ENCODE data around the gene MIEF1.

DNA sequence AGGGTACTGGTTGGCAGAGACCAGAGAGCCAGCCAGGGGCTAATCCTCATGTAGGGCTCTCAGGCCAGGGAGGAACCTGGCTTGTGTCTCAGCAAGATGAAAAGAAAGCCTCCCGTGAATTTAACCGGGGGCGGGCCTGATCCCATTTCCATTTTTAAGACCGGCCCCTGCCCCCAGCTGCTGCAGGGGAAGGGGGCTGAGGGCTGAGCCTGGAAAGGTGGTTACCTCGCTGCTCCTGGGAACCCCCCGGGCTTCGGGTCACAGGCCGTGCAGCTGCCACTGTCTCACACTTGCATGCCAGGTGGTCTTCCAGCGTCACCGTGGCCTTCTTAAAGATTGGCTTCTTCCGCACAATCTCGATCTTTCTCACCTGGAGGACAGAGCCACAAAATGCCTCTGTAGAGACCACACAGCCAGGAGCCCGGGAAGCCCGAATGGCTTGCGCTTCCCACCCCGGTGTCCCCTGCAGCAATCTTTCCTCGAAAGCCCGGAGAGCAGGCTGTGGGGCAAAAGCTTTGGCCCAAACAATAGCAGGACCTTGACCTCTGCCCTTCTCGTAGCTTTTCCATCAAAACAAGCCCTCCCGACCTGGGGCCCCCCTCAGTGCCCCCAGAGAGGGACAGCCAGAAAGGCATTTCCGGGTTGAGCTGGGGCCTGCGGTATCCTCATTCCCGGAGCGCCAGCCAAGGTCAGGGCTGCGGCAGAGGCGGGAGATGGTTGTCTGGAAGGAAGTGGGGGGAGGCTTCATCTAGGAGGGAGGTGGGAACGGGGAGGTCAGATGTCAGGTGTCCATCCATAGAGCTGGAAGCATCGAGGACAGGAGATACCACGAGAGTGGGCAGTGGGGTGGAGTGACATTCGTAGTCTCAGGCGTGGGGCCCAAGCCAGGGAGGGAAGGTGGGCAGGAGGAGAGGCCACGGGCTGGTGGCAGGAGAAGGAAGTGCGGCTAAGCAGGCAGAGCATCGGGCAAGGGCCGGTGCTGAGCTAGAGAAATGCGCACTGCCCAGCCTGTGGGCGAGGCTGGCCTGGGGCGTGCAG is 14.6 kb downstream of the PDGFB start:
- PRO-cap, result no peak

DNA sequence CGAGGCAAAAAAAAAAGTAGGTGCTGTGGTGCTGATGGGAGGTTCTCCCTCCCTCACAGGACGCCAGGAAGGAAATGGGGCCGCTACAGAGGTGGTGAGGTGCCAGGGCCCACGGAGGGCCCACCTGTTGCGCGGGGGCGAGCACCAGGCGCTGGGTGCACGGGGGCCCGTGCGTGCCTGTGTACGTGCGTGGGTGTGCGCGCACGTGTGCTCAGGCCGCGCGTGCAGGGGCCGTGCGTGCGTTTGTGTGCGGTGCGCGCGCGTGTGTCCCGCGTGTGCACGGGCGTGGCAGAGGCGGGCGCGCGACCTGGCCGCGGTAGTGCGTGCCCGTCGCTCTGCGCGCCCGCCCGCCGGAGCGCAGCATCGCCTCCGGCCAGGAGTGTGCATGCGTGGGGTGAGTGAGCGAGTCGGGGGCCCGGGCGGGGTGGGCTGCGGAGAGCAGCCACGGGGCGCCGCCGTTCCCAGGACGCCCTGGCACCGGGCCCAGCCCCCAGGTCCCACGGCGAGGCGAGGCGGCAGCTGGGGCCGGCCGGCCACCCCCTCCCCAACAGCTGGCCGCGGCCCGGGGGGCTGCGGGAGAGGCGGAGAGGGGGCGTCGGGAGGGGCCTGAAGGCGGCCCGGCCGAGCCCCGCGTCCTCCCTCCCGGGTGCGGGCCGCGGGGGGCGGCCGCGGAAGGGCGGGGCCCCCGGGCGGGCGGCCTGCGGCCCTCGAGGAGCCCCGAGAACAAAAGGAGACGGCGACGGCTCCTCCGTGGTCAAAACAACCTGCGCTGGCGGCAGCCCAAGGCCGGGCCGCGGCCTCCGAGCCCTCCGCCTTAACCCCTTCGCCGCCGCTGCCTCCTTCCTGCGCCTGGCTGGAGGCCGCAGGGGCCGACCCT is 2.6 kb downstream of the PDGFB start:
- PRO-cap, result no peak

DNA sequence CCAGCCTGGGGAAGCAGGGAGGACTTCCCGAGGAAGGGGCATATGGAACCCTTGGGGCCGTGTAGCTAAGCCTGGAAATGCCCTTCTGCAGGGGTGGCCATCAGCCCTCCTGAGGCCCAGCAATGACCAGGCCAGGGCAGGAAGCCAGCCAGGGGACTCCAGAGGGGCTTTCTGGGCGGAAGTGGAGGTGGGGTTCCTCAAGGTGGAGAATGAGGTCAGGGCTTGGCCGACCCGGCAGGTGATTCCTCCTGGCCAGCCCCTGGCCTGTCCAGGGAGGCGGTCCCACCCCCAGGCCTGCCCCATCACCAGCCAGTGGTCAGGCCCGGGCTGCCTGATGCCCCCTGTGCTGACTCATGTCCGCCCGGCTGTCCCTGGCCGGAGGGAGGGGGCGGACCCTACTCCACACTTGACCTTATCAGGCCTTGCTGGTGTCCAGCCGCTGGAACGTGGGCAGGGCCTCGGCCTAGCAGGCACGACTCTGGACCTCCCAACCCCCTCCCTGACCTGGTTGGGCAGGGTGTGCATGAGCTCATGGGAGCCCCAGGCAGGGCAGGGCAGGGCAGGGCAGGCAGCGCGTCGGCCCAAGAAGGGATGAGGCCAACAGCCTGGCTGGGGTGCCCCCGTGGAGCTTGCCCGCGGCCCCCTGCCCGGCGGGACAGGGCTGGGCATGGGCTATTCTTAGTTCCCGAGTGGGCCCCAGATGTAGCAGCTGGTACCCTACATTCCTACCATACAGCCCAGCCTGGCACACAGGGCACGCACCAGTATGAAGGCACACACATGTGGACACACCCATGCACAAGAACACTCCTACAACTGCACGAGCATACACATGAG is 35.9 kb downstream of the RPL3 start:
- PRO-cap, result no peak

DNA sequence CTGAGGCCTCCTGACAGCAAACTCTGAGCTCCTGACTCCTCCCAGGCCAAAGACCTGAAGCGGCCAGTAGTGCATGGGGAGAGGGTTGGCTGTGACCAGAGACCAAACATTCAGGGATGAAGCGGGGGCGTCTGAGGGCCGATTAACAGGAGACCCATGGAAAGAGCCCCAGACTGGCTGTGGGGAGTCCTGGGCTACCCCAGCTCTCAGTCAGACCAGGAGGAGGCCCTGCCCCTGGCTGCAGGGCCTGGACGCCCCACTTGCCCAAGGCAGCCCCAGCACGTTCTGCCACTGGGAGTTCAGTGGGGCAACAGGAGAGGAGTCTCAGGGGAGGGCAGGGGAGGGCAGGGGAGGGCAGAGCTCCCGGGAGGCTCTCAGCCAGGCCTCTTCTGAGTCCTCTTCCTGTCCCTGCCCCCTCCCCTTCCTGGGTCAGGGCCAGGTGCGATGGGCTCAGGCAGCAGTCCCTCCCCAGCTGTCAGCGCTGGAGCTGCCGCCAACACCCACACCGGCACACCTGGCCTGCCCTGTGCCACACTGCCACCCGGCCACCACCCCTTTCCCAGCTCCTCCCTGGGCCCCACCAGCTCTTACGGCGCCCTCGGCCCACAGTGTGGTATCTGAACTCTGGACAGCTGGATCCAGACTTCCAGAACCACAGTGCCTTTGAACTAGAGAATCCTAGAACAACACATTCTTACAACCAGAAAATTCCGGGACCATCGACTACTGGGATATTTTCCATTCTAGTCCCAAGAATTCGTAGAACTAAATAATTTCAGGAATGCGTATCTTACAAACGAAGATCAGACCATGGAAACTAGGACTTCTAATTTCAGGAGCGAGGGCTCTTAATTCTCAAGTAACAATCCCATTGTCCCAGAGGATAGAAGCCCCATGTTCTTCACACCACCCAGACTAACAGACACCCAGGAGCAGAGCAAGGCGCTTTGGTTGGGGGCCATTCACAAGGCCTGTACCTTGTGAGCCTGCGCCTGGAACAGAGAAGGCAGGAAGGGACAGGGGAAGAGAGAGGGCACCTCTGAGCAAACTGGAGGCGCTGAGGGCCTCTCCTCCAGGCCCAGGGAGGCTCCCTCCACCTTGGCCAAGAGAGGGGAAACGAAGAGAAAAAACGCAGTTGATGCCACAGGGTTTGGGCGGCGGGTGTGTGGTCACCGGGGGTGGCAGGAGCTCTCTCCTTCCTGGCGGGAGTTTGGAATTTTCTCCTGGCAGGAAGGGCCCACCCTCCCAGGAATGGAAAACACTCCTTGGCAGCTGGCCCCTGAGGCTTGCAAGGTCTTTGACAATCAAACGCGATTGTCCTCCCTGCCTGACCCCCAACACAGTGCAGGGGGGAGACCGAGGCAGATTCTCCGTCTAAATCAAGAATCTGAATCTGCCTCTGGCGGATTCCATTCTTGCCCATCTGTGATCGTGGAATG is 21.6 kb downstream of the RPL3 start:
- PRO-cap, result no peak

DNA sequence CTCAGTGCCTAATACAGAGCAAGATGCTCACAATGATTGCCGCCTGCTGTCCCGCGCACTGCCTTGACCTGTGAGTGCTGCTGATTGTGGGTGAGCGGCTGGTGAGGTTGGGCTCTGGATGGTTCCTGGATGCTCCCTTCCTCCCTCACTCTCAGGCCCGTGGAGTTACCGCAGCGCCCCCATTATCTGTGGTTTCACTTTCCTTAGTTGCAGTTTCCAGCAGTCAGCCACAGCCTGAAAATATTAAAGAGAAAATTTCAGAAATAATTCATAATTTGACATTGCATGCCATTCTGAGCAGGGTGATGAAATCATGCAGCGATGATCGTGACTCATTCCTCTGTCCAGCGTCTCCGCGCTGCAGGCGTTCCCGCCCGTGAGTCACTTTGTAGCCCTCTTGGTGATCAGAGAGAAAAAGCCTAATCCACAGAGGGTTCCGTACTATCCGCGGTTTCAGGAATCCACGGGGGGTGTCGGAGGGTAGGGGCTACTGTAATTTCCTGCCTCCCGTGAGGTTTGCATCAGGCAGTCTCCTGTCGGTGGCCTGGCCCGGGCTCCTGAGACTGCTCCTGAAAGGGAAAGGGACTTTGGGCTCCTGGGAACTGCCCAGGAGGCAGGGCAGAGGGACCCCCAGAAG is 10.7 kb downstream of the RPL3 start:
- PRO-cap, result no peak

- PRO-cap, result no peak
Measured at GRCh38 chr22:39314714-39315795, 4.4 kb downstream of the RPL3 start.

DNA sequence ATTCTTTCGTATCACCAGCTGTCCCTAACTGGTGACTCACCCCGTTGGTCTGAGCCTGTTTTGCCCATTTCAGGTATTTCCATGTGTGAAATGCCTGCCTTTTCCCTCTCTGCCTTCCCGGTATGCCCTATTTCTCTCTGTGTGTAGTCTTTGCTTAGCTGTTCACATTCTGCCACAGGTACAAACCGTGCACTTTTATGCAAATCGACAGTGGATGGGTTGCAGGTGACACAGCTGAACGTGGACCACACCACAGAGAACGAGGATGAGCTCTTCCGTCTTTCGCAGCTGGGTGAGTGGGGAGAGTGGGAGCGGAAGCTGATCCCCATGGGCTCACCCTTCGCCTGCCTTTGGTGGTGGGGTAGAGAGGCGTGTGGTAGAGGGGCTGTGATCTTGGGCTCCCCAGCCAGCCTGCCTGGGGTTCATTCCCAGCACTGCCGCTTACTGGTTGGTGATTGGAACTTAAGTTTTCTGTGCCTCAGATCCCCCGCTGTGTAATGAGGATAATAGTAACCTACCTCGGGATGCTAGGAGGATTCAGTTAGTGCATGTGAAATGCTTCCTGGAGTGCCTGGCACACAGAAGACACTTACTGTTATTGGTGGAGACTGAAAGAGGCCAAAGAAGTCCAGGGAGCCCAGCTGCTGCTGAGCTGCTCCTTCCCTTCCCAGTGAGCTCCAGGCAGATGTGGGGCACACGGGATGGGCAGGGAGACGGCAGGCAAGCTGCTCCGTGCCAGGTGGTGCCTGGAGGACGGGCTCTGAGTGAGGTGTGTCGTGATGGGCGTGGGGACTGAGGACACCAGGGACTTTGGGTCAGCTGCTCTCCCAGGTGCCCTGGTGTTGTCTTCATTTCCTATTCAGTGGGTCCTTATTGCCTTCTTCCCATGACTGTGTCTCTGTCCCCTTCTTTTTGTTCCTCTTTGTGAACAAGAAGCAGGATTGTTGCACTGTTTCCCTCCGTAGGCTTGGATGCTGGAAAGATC is 19.3 kb downstream of the TAB1 start:
- PRO-cap, result no peak

GRCh38 chr22:39489460-39489975 is 12.6 kb upstream of the MIEF1 start:
- PRO-cap, result bidirectional peak, plus-strand start at chr22:39489781, minus-strand start at chr22:39489716

DNA sequence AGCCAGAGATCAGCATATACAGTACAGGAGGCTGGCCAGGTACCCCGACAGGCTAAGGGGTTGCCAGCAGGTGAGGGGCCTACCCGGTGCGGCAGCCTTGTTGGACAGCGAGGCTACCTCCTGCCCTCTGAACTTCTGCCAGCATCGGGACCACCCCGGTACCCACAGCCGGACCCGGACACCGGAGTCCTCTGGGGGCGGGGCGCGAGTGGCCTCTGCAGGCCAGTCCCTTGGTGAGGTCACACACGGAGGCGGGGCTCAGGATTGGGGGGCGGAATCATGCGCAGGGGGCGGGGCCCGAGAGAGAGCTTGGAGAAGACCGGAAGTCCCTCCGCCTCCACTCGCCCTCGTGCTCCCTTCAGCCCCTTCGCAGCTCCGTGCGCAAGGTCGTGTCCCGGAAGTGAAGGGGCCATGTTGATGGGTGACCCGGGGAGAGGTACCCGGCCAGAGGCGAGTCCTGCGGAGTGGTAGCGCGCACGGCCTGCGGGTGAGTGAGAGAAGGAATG is at the start of gene MIEF1:
TSS of gene MIEF1 (plus strand) at position 340 of the 506 bp plus-strand sequence.
- PRO-cap, result bidirectional peak, plus-strand start at position 417 of the sequence, minus-strand start at position 193 of the sequence

DNA sequence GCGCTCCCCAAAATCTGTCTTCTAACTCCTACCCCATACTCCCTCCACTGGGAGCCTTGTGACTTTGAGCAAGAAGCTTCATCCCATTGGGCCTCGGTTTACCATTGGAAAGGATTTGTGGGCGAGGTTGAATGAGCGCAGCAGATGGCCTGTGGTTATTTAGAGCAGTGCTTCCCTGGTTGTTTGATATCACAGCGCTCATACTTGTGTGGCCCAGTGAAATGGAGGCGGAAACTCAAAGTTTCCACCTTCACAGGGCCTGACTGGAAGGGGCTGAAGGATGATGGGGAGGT is 1.4 kb upstream of the ATF4 start:
- PRO-cap, result no peak

- PRO-cap, result no peak
Measured at GRCh38 chr22:39907465-39908232, 6.8 kb downstream of the GRAP2 start.

DNA sequence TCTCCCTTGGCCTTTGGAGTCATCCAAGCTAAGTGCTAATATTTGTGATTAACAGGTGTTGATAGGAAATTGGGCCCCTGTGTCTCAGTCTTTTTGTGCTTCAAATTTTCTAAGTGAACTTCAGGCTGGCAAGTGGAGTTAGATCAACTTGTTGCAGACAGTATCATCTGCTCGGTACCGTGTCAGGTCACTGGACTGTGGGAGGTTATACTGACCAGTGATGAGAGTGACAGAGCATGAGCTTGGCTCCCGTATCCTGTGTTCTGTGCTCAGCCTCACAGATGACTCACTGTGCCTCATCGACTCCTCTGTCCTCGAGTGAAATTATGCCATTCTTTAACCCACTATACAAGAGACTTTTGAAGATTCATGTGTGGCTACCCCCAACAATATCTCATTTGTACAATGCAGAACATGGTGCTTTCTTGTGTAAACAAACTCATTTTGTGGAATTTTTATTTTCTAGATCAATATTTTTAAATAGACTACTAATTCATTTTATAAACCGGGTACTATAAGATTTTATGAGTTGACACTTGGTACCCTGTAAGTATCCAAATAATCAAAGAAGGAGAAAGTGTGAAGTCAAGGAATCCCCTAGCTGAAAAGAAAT is 7.9 kb downstream of the GRAP2 start:
- PRO-cap, result no peak

DNA sequence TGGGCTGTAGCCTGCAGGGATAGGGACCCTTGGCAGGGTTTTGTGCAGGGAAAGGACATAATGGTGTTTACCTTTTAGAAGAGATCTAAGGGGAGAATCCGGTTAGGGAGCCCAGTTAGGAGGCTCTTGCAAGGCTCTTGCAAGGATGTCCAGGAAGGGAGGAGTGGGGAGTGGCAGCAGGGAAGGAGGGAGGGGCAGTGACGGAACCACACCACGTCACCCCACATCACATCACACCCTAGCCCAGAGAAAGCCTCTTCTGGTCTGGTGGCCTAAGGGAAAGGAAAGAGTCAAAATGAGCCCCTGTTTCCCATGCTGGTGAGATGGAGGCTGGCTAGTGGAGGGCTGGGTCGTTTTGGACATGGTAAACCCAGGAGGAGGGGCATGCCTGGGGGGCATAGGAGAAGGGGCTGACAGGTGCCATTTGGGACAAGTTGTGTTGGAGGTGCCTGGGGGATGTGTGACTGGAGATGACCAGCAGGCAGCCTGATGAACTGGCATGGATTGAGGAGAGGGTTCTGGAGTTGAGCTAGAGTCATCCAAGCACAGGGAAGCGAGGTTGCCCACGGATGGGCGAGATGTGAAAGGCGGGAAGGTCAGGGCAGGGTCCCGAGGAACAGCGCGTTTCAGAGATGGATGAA is 6.1 kb upstream of the FAM83F start:
- PRO-cap, result no peak

DNA sequence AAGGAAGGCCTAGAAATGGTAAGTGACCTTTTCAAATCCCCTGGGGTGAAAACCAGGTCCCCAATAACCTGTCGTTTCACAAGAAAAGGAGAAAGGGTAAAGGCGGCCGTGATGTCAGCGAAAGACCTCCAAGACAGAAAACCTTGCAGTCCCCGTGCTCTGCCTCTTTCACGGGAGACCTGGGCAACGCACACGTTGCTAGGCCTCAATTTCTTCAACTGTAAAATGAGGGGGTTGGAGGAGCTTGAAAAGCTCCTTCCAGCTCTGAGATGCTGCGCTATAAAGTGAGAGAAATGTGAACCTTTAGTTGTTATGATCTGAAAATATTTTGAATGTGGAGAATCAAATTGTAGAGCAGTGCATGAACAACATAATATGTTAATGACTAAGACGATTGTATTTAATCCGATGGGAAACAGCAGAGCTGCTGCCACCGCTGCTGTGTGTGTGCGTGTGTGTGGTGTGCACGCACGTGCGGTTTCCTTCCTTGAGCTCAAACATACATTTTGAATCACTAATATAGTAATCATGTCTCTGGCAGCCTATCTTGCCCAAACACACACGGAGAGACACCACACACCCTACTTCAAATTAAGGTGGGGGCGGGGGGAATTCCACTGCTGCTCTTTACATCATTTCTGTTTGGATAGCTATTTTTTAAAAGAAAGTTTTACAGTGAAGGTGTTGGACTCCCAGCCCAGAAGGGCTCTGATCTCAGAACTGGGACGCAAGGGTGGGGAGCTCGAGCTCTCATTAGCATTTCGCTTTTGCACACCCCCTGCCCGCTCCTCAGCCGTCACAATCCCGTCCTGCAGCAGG is 847 bp upstream of the FAM83F start:
- PRO-cap, result no peak

GRCh38 chr22:39999187-39999847 is 4.6 kb downstream of the FAM83F start:
- PRO-cap, result no peak

DNA sequence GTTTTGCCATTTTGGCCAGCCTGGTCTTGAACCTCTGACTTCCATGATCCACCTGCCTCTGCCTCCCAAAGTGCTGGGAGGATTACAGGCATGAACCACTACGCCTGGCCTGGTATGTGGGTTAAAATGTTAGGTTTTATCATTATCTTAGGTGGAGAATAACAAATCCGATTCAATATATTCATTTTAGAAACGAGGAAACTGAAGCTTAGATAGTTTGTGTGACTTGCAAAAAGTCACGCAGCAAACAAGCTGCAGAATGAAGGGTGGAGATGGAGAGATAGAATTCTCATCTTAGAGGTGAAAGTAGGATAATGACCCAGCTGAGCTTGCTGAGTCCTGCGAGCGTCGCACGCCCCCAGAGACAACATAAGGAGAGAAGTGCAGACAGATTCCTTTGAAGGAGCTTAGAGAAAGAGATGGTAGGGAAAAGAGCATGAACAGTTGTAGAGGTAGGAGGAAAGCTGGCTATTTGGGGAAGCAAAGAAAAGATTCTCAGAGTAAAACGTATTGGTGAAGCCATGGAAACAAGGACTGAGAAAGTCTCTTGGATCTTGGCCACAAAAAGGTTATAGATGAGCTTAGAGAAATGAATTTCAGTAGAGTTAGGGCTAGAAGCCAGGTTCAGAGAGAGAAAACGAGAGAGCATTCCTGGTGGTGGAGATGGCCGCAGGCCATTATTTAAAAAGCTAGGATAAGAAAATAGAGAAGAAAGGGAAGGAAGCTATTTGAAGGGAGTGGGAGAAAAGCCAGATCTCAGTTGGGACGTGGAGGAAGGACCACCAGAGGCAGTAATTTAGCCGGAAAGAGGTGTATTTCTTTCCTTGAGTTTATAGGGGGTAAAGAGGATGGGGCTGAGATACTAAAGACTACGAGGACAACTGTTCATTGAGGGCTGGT is 44.8 kb downstream of the FAM83F start:
- PRO-cap, result no peak

DNA sequence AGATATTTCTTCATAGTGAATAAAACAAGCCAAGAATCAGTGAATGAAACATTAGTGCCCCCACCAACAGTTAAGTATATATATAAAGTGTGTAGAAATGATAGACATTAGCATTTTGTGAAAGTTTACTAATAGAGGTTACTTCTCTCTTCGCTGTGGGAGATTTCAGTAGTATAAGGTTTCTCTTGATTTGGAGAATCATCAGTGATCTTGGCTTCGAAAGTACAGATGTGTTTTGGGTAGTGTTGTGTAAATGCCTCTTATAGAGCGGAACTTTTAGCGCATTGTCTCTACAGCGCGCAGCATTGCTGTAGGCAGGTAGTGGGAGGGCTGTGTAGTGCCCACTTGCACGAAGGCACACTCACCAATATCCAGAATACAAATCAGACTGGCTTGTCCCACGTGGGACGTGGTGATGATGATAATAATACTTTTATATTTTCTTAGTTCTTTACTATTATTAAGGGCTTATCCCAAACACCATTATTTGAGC is 51.3 kb downstream of the FAM83F start:
- PRO-cap, result no peak

- PRO-cap, result no peak
Measured at GRCh38 chr22:40050098-40050661, 55.4 kb downstream of the FAM83F start.

- PRO-cap, result no peak
Measured at GRCh38 chr22:40220599-40221275, 43.0 kb downstream of the TNRC6B start.

DNA sequence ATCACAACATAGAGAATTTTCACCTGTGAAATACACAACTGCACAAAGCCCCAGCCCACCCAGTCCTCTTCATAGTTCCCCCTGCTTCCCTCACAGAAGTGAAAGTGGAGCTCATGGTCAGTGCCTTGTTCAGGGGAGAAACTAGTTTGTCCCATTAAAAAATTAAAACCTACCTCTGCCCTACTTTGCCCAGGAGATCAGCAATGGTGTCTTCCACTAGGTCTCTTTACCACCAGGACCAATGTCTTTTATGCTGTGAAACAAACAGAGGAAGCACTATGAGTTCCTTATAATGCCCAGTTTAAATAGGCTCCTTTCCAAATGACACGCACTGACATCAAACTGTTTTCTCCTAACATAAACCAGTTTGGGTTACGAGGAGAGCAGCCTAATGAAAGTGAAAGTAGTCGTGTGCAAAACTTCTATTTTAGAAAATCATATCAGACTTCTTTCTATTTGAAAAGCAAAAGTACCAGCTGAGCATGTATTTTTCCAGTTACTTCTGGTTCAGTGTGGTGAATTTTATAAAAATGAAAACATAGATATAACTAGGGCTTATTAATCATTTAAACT is 69.9 kb upstream of the ADSL start:
- PRO-cap, result no peak

Data from jejunum (tissue), 1 donor.